Hair follicle dermal papilla cell (primary cell): Measurements from ENCODE around the gene FXN.

DNA sequence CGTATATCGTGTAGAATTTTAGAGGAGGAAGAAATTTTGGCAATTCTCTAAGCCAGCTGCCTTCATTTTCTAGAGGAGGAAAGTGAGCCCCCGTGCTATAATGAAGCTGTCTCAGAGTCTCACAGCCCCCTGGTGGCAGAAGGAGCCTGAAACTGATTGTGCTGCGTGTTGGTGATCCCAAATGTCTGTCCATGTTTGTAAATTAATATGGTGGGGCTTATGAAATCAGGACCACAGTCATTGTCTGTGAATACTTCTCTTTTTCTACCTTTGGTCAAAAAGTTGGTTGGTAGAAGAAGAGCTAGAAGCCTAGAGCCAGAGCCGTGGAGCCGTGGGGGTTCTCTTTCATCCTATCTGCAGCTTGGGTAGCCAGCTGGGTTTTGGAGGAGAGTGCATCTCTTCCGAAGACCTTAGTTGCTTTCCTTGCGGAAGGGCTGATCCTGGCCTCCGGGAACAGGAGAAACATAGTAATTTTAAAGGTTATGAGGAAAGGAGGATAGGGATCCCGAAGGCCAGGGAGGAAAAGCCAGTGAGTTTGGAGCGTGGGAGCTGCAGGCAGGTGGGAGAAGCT, 65.3 kb downstream of the PABIR1 start:
- CAGE, long polyA plus RNA, result no peak

GRCh38 chr9:69035462-69035616, 213 bp upstream of the FXN start:
- CAGE, long polyA plus RNA, result no peak

- CAGE, long polyA plus RNA, result no peak
Observed at GRCh38 chr9:69035617-69036349, at the start of gene FXN. Gene FXN (plus strand): TSS chr9:69035752.

GRCh38 chr9:69067790-69068922, 32.6 kb downstream of the FXN start:
- CAGE, long polyA plus RNA, result no peak

DNA sequence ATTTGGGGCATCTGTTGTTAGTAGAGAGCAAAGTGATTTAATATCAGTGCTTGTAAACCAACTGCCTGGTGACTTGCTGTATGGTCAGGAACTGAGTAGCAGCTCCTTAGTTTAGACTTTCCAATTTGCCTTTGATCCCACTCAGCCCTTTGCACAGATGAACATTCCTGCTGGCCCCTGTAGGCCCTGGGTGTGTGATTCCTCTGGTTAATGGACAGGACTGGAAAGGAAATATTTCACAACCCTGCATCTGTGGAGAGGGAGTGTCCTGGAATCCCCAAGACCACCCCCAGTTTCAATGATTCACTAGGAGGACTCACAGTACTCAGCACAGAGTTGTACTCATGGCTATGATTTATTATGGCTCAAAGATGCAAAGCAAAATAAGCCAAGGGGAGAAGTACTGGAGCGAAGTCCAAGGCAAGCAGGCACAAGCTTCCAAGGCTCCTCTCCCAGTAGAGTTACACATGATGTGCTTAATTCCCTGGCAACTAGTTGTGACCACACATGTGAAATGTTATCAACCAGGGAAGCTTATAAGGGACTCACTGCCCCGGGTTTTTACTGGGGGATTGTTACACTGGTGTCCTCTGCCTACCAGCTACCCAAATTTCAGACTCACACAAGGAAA, 42.4 kb upstream of the TJP2 start:
- CAGE, long polyA plus RNA, result no peak

DNA sequence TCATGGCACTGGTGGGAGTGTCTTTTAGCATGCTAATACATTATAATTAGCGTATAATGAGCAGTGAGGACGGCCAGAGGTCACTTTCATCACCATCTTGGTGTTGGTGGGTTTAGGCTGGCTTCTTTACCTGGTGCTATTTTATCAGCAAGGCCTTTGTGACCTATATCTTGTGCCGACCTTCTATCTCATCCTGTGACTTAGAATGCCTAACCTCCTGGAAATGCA, 17.8 kb upstream of the ENTREP1 start:
- CAGE, long polyA plus RNA, result no peak

GRCh38 chr9:69805713-69806077, 14.9 kb upstream of the CFAP95 start:
- CAGE, long polyA plus RNA, result no peak

DNA sequence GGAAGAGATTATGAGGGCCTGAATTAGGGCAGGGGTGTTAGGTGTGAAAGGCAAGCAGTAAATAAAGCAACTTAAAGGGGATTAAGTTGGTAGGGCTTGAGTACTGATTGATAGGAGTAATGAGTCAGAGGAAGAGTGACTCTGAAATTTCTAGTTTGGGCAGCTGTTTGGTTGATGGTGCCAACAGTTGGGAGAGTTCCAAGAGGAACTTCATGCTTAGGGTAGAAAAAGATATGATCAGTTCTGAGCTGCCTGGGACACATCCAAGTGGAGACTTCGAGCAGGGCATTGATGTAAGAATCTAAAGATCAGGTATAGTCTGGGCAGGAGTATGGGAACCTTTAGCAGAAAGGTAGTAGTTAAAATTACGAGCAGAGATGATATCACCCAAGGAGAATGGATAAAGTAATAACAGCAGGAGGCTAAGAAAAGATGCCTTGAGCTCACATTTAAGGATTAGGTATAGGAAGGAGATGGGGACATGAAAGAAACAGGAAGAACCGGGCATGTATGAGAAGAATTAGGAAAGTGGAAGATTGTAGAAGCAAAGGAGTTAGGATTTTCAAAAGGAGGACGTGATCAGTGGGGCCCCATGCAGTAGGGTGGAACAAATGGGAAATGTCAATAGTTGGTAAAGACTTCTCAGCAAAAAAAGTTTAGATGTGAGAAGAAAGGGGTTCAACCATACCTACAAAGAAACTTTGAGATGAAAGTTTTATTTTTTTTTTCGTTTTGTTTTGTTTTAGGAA, 10.4 kb downstream of the MAMDC2 start:
- CAGE, long polyA plus RNA, result no peak

GRCh38 chr9:70113065-70113358, 69.4 kb downstream of the MAMDC2 start:
- CAGE, long polyA plus RNA, result no peak

DNA sequence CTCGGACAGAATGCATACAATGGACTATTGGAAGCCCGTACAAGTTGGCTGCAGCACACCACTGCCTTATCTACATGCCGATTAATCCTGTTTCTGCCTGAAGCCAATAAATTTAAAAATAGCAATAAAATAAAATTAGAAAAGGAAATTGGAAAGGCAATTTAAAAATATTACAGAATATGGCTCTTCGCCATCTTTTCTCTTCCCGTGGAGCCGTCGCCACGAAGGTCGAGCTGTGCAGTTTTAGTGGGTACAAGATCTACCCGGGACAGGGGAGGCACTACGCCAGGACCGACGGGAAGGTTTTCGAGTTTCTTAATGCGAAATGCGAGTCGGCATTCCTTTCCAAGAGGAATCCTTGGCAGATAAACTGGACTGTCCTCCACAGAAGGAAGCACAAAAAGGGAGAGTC, 41.8 kb upstream of the SMC5 start:
- CAGE, long polyA plus RNA, result no peak

- CAGE, long polyA plus RNA, result no peak
Observed at GRCh38 chr9:70255239-70255500, 3.6 kb upstream of the SMC5 start.

DNA sequence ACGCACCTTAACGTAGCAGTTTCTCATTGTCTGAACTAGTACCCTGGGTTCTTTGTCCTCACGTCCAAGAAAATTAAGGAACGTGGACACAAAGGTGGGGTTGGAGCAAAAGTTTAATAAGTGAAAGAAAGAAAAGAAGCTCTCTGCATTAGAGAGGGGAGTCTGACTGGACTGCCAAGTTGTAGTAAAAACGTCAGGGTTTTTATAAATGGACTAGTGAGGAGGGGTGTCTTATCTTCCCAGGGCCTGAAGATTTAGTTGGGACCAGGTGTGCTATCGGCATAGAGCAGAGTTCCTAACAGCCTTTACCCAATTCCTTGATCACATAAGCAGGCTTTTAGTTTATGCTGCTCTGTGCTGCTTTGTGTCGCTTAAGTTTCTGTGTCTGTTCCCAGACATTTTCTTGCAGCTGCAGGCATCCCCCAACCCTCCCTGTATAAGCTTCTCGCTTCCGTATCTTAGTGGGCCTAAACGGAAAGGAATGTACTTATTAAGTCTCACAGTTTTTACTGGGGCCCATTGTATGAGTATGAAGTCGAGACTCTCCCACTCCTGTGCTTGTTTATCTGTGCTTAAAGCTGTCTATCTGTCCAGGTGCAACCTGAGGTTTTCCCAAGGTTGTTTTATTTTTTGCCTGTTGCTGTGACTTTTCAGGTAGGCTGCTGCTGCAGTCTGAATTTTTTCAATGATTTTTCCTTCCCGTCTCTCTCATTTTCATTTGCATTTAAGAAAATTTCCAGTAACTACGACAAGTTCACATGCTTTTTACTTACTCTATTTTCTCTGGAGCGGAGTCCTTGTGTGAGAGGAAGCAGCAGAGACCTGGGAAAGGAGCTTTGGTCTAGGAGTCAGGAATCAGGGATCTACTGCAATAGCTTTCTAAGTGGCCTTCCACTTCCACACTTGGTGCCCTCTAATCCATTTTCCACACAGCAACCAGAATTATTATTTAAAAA, 2.5 kb upstream of the SMC5 start:
- CAGE, long polyA plus RNA, result no peak

DNA sequence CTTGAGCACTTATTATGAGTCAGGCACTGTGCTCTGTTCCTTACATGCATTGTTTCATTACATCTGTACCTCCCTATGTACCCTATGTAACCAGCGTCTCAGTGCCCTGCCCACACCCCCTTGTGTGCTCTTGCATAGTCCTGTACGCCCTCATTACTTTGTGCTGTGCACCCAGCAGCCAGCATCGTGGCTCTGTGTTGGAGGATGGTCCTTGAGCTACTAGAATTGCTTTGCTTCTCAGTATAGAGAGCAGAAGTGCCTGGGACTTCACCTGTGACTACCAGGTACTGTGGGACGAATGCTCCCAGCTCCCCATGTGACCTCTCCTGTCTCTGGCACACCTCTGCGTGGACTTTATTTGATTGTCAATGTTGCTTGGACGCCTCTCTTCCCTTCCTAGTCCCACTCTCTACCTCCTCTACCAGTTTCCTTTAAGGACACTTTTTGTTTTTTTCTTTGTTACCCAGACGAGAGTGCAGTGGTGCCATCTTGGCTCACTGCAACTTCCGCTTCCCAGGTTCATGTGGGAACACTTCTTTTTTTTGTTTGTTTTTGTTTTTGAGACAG, 58.4 kb upstream of the KLF9 start:
- CAGE, long polyA plus RNA, result no peak

GRCh38 chr9:70492866-70493490, 78.5 kb upstream of the KLF9 start:
- CAGE, long polyA plus RNA, result no peak

DNA sequence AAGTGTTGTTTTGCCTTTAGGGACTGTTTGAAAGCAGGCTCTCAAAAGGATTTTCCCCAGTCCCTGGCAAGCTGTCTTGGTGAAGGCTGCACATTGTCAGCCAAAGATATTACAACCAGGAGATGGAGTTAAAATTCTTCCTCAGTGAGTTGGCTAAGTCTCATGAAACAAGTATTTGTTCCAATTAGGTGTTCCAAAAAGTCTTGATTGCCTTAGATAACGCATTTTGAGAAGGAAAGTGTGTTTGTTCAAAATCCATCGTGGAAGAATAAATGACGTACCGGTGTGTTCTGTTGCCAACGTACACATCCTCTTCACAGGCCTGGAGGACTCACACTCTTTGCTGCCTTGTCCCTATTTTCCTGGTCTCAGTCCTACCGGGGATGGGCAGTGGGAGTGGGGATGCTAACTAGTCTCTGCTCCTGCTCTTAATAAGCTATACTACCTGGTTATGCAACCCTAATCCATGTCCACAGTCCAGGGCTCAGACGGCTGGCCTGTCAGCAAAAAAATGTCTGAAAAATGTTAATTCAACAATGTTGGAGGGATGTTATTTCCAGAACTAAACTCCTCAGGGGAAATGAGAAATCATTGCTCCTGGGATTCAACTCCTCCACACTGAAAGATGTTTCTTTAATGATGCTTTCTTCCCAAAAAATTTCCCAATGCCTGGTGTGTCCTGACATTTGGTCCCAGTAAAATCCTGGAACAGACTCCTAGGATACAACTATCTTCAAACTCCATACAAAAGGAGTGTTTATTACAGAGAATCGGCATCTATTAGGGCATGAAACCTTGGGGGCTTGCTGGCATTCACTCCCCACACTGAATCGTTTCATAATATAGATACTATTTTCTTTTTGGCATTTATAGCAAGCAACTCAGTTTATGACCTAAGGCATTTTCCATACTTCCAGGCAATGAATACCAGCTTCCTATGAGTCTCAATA, 175.4 kb upstream of the KLF9 start:
- CAGE, long polyA plus RNA, result no peak

DNA sequence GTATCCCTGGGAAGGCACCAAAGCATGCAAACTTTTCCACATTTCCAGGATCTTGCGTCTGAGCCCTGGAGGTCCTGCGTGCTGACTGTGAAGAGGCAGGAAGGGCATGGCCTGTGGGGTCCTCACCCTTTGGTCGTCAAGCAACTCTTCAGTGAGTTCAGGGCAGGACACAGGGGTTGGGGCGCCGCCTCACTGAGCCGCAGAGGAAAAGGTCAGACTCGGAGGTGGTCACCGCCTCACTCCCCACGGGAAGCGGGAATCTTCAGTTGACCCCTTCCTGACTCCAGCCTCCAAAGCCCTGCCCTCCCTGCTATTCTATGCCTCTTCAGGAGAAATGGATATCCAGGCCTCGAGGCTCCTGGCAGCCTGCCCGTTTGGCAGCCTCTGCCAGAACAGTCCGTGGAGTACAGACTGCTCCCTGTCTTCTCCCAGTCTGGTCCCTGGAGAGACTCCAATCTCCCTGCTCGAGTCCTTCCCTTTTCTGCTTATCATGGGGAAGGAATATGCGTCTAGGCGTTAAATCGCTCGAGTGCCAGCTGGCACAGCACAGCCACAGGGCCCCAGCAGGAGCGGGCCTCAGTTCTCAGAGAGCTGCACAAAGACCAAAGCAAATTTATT, 187.0 kb upstream of the KLF9 start:
- CAGE, long polyA plus RNA, result no peak

GRCh38 chr9:70615089-70615683, 200.7 kb upstream of the KLF9 start:
- CAGE, long polyA plus RNA, result no peak

DNA sequence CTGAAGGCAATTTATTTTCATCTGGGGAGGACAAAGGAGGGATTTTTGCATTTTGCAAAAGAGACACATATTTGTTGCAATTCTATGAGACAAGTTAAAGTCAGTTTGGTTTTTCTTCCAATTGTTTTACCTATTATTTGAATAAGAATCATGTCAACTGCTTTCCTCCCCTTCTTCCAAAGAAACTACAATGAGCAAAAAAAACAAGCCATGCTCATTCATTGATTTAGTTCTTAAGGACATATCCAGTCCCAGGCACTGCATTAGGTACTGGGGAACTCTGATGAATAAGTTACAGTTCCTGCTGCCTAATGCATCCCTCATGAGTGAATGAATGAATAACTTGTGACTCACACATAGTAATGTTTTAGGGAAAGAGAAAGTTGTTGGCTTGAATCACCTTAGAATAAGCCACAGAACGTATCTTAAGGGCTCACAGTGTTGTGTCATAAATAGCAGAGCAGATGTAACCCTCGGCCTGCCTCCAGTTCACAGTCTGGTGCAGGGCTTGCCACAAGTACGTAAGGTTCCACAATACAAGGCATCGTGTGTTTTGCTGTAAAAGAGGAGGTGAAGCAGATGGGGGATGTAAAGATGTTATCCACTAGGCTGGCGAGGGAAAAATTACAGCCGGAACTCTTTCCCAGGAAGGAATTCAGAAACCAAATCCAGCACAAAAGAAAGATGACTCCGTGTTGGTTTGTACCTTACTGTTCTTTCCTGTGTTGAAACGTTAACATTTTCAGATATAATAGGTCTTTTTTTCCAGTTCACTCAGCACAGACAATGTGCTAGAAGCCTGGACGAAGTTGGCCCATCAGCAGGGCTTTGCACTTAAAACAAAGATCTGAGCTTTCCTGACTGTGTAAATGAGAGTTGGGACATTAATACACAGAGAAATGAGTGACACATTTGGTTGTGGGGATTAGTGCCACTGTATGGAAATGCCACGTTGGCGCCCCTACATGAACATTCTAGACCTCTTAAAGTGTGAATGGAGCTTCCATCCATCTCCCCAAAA, 218.7 kb downstream of the TRPM3 start:
- CAGE, long polyA plus RNA, result no peak

DNA sequence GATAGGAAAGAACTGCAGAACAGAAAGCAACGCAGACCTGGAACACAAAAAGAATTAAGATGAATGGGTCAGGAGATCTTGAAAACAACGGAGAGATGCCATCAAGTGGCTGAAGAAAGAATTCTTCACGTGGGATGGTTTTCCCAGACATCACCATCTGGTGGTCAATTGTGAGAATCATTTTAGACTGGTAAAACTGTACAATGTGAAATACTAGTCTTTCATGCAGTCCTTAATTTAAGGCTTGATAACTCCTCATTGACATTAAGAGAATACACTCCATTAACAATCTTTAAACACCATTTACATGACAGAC, 128.3 kb upstream of the TRPM3 start:
- CAGE, long polyA plus RNA, result no peak

DNA sequence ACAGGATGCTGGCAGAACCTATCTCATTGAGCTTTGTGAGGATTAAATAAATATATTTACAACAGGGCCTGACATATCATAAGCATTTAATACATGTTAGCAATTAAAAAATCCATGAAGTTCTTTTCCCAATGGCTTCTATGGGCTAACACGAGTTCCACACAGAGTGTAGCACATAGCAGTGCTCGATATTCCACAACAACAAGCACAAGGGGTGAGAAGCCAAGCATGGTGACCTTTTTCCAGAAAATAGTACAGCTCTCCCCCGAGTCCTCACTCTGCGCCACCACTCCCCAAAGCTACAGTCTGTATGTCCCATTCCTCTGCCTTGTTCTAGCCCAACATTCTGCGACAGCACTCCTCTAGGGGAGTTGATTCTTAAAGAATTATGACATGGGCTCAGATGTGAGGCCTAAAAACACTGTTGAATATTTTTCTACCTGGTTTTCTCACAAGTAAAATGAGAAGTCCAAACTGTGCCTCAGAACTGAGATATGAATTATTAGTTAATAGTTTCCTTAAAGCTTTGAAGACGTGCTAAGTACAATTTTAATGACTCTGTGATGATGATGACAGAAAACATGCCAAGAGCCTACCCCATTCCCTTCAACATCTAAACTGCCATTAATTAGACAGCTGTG, 54.4 kb downstream of the CEMIP2 start:
- CAGE, long polyA plus RNA, result no peak